Measurements from ENCODE around the gene DHX37.

- PRO-cap, 4 experiments: peak in 4 of 4 experiments; most common plus-strand start chr12:124518731 (in 1); most common minus-strand start chr12:124518137 (in 1)
- RAMPAGE, long total RNA, 2 experiments: start-site peak on the minus strand in 1 of 2 experiments, at chr12:124518300-124518628 at its widest, 11 reads per replicate
These were observed 49.2 kb downstream of the NCOR2 start for GRCh38 chr12:124517941-124518924.

- PRO-cap, 4 experiments: no peak in any of the 4 experiments
- RAMPAGE, long total RNA, 2 experiments: no peak in any of the 2 experiments
These were observed 23.3 kb downstream of the NCOR2 start for GRCh38 chr12:124543811-124544911.

DNA sequence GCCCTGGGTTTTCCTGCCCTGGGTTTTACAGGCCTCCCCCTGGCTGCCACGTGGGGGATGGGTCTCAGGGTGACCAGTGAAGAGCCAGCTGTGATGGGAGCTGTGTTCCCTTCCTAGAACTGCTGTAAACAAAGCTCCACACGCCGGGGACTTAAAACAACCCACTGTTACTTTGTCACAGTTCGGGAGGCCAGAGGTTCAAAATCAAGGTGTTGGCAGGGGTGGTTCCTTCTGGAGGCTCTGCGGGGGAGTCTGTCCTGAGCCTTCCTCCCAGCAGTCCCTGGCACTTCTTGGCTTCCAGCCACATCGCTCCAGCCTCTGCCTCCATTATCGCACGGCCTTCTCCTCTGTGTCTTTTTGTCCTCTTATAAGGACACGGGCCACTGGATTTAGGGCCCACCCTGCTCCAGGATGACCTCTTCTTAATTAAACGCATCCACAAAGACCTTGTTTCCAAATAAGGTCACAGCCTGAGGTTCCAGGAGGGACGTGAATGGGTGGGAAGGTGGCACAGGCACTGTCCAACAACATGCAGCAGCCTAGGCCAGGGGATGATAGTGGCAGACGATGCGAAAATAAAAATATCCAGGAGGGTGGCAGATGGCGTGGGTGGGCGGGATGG, 10.2 kb downstream of the NCOR2 start:
- PRO-cap, 4 experiments: no peak in any of the 4 experiments
- RAMPAGE, long total RNA, 2 experiments: no peak in any of the 2 experiments

- PRO-cap, 4 experiments: no peak in any of the 4 experiments
- RAMPAGE, long total RNA, 2 experiments: no peak in any of the 2 experiments
These were observed 25.2 kb upstream of the NCOR2 start for GRCh38 chr12:124592439-124593147.

- PRO-cap, 4 experiments: no peak in any of the 4 experiments
- RAMPAGE, long total RNA, 2 experiments: no peak in any of the 2 experiments
These were observed 35.9 kb upstream of the NCOR2 start for GRCh38 chr12:124603358-124603619.

DNA sequence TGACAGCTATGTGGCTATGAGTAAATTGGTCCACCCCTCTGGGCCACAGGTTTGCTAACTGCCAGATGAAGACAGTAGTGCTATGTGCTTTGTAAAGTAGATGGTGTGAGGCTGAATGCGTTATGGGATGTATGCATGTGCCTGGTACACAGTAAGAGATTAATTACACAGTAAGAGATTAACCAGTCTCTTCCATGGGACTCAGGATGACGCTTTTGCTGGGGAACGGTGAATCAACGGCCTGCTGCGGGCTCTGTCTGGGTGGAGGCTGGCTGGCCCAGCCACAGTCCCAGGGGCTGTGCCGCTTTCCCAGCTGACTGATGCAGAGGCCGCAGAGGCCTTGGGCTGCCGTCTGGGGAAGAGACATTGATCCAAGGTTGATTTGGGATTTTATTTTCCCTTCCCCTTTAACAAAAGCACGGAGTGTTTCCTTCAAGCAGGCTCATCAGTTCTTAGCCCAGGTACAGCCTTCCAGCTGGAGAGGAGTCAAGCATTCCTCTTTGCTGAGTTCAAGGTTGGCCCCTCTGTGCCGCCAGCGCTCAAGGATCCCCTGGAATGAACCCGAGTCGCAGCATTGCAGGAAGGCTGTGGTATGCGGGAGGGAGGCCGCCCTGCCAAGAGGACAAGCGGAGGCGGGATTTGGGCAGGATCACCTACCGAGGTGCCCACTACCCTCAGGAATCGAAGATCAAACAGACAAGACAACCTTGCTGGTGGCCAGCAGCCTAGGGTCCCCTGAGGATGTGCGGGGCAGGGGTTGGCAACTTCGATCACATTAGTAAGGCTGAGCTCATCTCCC, 53.7 kb upstream of the NCOR2 start:
- PRO-cap, 4 experiments: no peak in any of the 4 experiments
- RAMPAGE, long total RNA, 2 experiments: no peak in any of the 2 experiments

DNA sequence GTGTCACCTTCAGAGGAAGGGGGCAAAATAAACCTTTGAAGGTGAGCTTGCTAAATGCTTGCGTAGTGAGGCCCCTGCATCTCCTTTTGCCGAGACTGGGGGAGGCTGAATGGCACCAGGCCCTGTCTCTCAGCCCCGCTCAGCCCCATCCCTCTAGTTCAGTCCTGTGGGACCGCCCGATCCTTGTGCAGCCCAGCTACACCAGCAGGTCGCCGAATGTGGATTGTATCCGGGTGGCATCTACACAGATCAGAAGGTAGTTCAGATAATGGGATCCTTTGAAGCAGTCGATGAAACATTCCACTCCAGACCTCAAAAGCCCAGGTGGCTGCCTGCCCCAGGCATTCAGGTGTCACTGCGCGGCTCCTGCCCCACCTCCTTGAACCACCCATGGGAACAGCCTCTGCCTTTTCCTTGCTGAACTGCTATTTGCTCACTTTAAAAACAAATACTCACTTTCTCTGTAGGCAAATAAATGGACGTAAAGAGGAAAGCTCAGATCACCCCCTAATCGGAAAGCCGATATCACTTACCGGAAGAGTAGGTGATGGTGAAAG, 100.2 kb upstream of the NCOR2 start:
- PRO-cap, 4 experiments: peak in 2 of 4 experiments; most common minus-strand start position 364 of the sequence (in 2)
- RAMPAGE, long total RNA, 2 experiments: no peak in any of the 2 experiments

DNA sequence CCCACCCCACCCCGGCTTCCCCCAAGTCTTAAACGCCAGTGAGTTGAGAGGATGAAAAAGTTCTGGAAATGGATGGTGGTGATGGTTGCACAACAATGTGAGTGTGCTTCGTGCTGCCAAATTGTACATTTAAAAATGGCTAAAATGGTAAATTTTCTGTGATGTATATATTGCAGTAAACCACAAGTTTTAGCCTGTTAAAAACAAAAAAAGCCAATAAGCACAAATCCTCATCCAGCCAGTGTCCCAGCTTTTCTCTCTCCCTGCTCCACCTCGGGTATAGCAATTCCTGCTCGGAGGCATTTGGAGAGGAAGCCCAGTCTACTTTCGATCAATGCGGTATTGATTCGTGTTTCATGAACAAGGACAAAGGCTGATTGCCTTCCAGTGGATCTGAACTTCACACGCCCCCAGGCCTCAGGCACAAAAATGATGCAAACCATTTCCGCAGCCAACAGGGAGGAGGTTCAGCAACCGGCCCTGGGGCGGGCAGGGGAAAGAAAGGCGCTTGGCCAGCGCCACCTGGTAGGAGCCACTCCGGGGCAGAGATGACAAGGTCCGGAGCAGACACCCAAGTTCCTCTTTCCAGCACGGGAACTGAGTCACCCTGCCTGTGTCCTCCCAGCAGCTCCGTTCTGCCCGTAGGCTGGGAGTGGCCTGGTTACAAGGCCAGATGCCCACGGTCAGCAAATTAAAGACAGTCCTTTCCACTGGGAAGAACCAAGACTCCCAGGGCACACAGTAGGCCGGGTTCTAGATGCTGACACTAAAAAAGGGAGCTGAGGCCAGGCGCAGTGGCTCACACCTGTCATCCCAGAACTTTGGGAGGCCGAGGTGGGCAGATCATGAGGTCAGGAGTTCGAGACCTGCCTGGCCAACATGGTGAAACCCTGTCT, 136.5 kb downstream of the SCARB1 start:
- PRO-cap, 4 experiments: peak in 4 of 4 experiments; most common plus-strand start position 535 of the sequence (in 2); most common minus-strand start position 395 of the sequence (in 3)
- RAMPAGE, long total RNA, 2 experiments: no peak in any of the 2 experiments

GRCh38 chr12:124914723-124915179, 301 bp upstream of the UBC start:
- PRO-cap, 4 experiments: peak in 4 of 4 experiments; most common plus-strand start chr12:124914966 (in 4); most common minus-strand start chr12:124915128 (in 1)
- RAMPAGE, long total RNA, 2 experiments: start-site peak on the plus strand in 1 of 2 experiments, at chr12:124915042-124915086 at its widest, 9 reads per replicate; start-site peak on the minus strand in 1 of 2 experiments, at chr12:124914806-124914910 at its widest, 49 reads per replicate

DNA sequence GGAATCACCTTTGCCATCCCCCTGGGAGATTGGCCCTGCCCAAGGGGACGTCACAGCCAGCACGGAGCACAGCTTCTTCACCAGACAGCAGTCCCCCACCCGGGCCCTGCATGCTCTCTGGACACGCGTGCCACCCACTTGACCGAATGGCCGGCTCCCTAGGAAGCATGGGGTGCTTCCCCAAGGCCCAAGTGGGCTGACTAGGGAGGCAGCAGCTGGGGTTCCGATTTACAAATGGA, 17.3 kb downstream of the DHX37 start:
- PRO-cap, 4 experiments: no peak in any of the 4 experiments
- RAMPAGE, long total RNA, 2 experiments: no peak in any of the 2 experiments

- PRO-cap, 4 experiments: peak in 4 of 4 experiments; most common minus-strand start chr12:124989117 (in 4)
- RAMPAGE, long total RNA, 2 experiments: start-site peak on the minus strand in 2 of 2 experiments, at chr12:124989073-124989131 at its widest, 171 to 313 reads per replicate
These were observed at the start of gene DHX37 for GRCh38 chr12:124988802-124989352. Gene DHX37 (minus strand): TSS chr12:124989131.

DNA sequence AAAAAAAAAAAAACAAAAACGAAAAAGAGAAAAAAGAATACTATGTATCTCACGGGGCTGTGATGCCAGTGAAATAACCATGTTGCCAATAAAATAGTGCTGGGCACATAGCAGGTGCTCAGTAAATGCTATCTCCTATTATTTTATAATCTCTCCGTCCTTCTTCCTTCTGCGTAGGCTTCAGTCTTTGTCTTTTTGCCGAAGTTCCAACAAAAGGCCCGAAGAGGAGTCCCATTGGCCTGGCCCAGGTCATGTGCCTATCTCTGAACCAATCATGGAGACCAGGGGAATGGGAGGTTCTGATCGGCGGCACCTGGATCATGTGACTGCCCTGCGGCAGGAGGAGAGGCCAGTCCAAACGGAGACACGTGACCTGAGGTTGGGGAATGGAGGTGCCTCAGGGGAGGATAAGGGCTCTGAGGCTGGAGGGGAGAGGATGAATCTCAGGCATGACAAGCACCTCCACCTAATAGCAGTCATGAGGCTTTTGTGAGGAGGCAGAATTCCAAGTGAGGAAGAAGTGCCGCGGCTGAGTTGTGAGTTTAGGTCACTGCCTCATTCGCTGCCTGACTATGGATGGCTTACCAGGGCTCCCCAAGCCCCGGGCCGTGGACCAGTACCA, 34.9 kb upstream of the TMEM132B start:
- PRO-cap, 4 experiments: no peak in any of the 4 experiments
- RAMPAGE, long total RNA, 2 experiments: no peak in any of the 2 experiments

DNA sequence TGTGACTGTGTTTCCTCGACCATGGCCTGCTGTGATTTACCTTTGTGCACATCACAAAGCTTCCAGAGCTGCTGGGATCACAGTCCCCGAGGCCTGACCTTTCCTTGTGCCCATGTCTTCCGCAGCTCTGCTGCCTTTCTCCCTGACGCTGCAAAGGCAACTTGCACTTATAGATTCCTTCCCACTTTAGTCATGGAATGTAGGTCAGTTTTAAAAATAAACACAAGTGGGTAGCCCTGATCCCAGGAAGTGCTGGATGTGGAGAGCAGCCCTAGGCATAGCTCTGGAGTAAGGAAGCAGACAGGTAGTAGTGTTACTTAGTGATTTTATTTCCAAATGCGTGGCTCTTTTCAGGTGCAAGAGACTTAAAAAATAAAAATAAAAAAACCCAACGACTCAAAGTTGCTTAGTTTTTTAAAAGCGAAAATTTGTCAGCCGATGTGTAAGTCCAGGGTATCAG, 704.8 kb downstream of the TMEM132B start:
- PRO-cap, 4 experiments: no peak in any of the 4 experiments
- RAMPAGE, long total RNA, 2 experiments: no peak in any of the 2 experiments

DNA sequence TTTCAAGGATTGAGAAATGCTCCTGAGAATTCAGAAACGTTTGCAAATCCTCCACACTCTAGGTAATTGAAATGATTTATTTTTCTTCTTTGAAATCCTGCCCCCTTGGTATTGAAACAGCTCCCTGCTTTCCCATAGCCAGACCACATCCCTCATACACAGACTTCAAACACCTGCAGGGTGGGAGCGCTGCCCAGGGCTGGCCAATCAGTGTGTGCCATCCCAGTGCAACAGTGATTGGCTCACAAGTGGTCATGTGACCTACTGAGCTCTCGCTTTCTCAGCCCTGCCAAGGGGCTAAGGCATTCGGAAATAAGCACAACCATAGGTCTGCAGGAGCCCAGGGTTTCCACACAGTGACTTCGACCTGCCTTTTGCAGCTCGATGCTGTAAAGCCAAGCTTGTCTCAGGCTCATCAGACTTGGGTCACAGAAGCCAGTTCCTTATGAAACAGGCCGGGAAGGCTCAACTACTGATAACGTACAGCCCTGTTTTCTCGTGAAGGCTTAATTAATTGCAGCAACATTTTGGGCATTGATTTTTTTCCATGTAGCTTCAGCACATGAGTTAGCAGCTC, 970.6 kb downstream of the TMEM132B start:
- PRO-cap, 4 experiments: no peak in any of the 4 experiments
- RAMPAGE, long total RNA, 2 experiments: no peak in any of the 2 experiments

DNA sequence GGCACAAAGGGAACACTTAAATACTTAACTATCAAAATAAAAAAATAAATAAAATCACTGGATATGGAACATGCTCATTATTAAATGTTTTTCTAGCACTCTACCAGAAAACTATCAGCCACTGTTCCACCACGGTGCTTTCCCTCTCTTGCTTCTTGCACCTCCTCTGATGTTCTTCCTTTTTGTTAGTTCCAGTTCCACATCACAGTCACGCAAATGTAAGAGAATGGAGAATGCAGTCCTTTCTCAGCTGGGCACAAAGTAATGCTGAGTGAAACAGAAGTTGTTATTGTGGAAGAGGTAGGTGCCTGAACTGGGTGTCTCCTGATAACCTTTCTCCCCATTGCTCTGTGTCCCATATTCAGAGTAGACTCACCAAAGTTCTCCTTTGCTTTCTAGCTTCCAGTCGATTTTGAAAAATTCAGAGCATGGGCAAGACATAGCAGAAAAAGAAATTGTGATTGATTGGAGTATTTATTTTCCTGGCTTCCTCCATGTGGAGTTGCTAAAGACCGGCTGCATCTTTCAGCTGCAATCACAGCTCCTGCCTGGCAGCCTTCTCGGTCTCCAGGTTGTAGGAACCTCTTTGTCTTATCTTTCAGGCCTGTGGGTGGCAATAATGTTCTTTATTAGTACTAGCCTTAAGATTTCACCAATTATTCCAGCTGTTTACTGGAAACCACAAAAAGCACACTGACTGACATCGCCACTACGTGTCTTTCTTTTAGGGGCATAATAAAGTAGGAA, 1116.8 kb upstream of the TMEM132C start:
- PRO-cap, 4 experiments: peak in 2 of 4 experiments; most common plus-strand start position 286 of the sequence (in 1); most common minus-strand start position 157 of the sequence (in 2)
- RAMPAGE, long total RNA, 2 experiments: no peak in any of the 2 experiments

DNA sequence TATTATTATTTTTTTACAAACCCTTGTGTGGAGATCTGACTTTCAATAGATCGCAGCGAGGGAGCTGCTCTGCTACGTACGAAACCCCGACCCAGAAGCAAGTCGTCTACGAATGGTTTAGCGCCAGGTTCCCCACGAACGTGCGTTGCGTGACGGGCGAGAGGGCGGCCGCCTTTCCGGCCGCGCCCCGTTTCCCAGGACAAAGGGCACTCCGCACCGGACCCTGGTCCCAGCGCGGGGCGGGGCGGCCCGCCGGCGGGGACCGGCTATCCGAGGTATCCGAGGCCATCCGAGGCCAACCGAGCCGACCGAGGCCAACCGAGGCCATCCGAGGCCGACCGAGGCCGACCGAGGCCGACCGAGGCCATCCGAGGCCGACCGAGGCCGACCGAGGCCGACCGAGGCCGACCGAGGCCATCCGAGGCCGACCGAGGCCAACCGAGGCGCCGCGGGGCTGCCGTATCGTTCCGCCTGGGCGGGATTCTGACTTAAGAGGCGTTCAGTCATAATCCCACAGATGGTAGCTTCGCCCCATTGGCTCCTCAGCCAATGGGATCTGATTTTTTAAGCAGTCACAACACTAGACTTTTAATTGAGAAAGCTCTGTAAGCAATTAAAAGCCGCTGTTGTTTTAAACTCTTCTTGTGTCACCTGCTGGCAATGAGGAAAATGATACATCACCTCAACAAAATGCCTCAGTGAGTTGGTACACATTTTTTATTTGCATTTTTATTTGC, 1100.9 kb upstream of the TMEM132C start:
- PRO-cap, 4 experiments: peak in 4 of 4 experiments; most common plus-strand start position 437 of the sequence (in 1); most common minus-strand start position 81 of the sequence (in 3)
- RAMPAGE, long total RNA, 2 experiments: no peak in any of the 2 experiments

GRCh38 chr12:127488948-127489262, 778.1 kb upstream of the TMEM132C start:
- PRO-cap, 4 experiments: peak in 1 of 4 experiments; most common minus-strand start chr12:127489163 (in 1)
- RAMPAGE, long total RNA, 2 experiments: no peak in any of the 2 experiments

DNA sequence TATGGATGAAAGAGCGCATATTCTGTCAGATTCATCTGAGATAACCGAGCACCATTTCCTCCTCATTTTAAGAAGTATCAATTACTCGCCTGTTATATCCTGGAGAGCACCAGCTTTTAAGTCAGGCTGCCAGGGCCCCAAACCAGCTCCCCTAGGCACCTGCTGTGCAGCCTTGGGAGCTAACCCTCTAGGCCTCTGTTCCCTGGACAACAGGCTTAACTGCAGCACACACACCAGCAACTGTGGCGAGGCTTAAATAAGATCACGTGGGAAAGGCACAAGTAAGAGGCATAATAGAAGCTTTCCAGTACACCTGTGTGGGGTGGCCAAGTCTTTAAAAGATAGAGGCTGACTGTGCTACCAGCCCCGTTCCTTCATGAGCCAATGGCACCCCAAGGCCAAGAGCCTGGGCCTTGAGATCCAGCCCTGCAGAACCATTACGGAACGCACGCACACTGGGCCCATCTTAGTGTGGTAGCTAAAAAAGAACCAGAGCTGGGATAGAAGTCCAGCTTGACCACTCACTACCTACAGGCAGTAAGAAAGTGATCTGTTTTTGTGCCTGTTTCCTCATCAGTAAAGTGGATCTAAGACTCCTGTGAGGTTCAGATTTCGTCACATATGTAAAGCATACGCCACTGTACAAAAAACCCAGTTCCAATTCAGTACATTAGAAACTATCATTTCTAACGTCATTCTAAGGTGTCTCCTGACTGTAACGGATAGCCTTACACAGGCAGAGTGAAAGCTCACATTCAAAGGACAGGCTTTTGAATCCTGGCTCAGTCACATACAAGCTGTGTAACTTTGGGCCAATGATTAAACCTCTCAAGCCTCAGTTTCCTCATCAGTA, 3.8 kb downstream of the SLC15A4 start:
- PRO-cap, 4 experiments: no peak in any of the 4 experiments
- RAMPAGE, long total RNA, 2 experiments: no peak in any of the 2 experiments

DNA sequence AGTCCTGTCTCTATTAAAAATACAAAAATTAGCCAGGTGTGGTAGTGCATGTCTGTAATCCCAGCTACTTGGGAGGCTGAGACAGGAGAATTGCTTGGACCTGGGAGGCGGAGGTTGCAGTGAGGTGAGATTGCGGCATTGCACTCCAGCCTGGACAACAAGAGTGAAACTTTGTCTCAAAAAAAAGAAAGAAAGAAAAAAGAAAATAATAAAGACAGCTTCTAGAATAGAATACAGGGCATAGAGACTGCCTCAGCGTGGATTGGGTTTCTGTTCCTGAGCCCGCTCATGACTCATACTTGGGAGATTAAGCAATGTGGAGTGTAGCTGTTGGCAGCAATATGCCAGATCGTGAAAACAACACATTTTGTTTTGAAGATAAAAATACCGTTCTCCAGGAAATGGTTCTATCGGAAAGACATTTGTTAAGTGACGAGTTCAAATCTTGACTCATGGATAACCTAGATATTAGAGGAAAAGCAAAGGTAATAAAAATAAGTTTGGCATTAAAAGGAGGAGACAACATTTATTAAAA, 67.2 kb downstream of the GLT1D1 start:
- PRO-cap, 4 experiments: peak in 3 of 4 experiments; most common plus-strand start position 336 of the sequence (in 3); most common minus-strand start position 264 of the sequence (in 2)
- RAMPAGE, long total RNA, 2 experiments: no peak in any of the 2 experiments

- PRO-cap, 4 experiments: peak in 3 of 4 experiments; most common plus-strand start chr12:128939156 (in 2); most common minus-strand start chr12:128939026 (in 2)
- RAMPAGE, long total RNA, 2 experiments: no peak in any of the 2 experiments
These were observed 85.8 kb downstream of the GLT1D1 start for GRCh38 chr12:128938974-128939562.